ENCODE results near the gene TAGLN.

DNA sequence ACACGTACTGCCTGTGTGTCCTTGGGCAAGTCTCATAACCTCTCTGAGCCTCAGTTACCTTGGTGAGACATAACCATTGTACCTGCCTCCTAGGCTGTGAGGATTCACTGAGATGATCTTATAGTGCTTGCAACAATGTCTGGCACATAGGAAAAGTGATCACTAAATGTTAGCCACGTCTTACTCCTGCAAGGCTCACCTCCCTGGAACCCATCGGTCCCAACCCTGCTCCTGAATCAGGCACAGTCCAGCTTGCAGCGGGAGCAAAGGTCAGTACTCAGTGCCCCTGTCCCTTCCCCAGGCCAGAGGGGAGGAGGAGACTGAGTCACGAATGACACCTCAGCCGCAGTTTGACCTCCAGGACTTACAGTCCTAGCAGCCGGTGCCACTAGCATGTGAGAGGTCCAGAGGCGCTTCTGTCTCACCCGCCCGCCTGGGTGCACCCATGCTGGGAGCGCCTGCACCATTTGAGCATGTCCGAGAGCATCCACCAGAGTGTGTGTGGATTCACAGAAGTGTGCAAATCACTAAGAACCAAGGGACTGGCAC lies 3.0 kb upstream of the APOA4 start:
- PRO-cap, result no peak
- CAGE, long polyA plus RNA, result no peak

DNA sequence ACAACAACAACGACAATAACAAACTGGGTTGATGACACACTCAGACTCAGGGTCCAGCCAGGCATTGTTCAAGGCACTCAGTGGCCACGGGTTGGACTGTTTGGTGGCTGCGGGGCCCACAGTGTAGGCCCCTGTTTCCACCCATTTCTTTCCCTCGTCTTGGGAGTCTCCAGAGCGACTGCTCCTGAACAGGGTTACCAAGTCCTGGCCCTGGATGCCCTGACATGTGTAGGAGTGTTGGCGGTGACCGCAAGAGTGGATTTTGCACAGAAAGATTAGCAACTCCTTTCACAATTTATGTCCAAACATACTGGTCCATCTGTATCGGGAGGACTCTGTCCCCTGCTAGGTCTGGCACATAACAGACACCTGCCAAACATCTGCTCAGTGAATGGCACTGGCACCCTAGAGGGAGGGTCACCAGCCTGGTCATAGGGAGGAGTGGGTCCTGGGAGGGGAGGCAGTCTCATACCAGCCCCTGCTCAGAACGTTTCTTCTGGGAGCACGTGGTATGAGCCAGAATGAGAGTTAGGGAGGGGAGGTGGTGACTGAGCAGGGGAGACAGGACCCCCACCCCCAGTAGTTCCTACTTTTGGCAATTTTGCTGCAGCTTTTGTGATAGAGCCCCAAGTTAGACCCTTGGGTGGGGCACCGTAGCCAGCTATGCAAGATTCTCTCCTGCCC lies 3.4 kb upstream of the APOA1 start:
- PRO-cap, result no peak
- CAGE, long polyA plus RNA, result no peak

GRCh38 chr11:116857642-116858678 lies 20.5 kb upstream of the APOA1 start:
- PRO-cap, result no peak
- CAGE, long polyA plus RNA, result no peak

GRCh38 chr11:116867137-116868228 lies 30.1 kb upstream of the APOA1 start:
- PRO-cap, result no peak
- CAGE, long polyA plus RNA, result no peak

DNA sequence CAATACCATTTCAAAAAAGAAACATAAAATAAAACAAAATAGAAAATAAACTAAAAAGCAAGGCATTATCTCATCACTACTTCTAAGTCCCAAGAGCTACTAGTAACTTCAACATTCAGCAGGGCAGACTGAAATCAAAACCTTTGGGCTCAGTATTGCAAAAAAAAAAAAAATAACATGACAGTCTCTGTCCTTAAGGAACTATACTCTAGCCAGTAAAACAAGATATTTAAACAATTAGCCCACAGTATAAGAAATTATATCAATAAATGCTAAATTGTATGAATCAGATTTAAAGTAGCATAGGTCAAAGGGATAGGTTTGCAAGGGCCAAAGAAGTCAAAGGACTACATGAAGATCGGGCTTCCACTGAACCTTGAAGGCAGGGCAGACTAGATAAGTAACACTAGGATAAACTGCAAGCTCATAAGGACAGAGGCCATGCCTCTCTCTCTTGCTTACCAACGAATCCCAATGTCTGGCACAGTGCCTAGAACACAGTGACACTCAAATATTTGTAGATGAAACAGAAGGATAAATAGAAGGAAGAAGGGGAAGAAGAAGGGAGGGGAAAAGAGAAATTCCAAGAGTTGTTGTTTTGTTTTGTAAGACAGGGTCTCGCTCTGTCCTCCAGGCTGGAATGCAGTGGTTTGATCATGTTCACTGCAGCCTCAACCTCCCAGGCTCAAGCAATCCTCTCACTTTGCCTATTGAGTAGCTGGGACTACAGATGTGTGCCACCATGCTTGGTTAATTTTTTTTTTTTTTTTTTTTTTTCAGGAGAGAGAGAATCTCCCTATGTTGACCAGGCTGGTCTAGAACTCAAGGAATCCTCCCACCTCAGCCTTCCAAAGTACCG lies 27.0 kb downstream of the SIK3 start:
- PRO-cap, result no peak
- CAGE, long polyA plus RNA, result start-site peak on the minus strand centred at position 215 of the sequence, 301 bp wide, 9 and 9 reads in 2 replicates

DNA sequence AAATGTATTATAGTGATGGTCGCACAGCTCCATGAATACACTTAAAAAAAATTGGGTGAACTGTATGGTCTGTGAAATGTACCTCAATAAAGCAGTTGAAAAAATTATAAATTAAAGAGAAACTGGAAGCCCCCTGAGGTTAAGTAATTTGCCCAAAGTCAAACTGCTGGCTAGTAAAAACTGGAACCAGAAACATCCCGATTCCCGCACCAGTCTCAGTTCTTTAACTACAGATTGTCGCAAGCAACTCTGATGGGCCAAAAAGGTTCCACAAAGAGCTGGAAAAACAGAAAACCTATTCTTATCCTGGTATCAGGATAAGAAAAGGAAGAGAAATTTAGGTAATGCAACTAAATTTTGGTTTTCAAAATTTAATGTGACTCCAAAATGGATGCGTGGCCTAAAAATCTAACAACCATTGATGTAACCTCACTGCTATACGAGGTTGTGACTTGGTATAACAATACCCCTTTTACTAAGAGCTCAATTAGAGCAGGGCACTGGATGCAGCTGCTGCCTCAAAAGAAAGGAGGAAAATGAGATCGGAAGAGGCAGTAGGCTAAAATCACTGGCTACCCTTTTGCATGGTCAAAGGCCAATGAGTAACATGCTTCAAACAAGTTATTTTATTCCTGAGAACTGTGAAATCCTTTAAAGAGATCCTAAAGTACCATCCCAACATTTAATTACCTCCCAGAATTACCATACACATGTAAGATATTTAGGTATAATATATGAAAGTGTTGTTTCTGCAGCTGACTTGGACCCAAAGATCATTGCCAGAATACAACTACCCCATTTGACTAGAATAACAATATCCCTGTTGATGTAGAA lies 15.3 kb downstream of the SIK3 start:
- PRO-cap, result no peak
- CAGE, long polyA plus RNA, result no peak

DNA sequence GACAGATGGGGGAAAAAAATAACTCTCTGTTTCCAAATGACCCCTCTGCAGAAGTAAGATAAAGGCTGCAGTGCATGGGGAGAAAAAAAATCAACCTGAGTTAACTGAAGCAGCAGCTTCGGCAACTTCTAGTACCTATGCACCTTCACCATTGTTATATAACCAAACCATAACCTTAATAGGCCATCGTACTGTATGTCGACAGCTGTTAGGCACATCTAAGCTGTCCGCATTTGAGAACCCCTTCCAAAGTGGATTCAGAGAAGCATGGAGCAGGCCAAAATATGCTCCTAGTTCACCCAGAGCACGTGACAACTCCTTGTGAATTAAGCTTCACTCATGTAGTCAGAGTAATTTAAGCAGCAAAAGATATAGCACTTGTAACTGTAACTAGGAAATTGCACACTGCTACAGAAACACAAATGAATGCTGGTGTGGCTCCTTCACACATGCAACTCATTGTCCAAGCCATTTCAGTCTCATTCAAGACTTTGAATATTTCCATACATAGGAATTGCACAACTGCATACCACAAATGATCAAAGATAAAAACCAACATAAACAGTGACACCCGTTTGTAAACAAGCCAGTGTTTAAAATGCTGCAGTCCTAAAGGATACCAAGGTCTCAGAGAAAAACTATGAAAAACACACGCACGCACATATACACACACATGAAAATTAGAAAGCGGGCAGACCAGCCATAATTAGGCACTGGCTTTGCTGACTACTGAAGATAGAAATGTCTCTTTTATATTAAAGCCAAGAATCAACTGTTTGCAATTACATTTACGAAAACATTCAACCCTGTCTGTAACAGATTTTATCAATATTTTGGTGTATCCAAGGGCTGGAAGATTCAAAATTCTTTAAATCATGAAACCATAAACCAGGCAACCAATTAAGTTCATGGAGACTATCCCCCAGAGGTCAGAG lies 2.5 kb downstream of the SIK3 start:
- PRO-cap, result no peak
- CAGE, long polyA plus RNA, result no peak

- PRO-cap, result bidirectional peak, plus-strand start at chr11:117096743, minus-strand start at chr11:117096612
- CAGE, long polyA plus RNA, result no peak
Measured at GRCh38 chr11:117096346-117097064, 1.7 kb downstream of the SIK3 start.

DNA sequence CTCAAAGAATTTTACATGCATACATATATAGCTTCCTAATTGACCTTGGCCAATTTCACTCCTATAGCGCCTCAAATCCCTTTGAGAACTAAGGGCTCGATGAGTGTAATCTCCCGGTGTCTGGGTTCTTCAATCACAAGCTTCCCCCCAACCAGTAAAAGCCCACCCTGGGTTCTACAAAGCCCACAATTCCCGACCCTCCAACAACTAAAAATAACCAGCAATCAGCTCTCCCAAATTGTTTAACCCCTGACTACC lies 1.2 kb downstream of the SIK3 start:
- PRO-cap, result no peak
- CAGE, long polyA plus RNA, result no peak

GRCh38 chr11:117186387-117186798 lies 7.8 kb downstream of the SIDT2 start:
- PRO-cap, result no peak
- CAGE, long polyA plus RNA, result no peak

GRCh38 chr11:117198749-117199854 lies at the start of gene TAGLN:
Gene TAGLN, plus strand, starts transcription at chr11:117199370.
- PRO-cap, result no peak
- CAGE, long polyA plus RNA, result no peak

DNA sequence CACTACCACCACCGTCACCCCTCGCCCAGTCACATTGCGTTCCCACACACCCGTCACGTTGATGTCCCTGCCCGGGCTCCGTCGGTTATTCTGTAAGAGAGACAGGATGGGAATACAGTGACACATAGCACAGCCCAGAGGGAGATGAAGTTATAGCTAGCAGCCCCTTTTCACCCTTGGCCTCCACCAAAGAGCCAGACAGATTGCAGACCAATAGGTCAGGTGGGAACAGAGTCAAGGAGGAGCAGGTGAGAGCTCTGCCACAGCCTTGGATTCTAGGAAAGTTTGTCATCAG lies 3.7 kb downstream of the PCSK7 start:
- PRO-cap, result no peak
- CAGE, long polyA plus RNA, result no peak

DNA sequence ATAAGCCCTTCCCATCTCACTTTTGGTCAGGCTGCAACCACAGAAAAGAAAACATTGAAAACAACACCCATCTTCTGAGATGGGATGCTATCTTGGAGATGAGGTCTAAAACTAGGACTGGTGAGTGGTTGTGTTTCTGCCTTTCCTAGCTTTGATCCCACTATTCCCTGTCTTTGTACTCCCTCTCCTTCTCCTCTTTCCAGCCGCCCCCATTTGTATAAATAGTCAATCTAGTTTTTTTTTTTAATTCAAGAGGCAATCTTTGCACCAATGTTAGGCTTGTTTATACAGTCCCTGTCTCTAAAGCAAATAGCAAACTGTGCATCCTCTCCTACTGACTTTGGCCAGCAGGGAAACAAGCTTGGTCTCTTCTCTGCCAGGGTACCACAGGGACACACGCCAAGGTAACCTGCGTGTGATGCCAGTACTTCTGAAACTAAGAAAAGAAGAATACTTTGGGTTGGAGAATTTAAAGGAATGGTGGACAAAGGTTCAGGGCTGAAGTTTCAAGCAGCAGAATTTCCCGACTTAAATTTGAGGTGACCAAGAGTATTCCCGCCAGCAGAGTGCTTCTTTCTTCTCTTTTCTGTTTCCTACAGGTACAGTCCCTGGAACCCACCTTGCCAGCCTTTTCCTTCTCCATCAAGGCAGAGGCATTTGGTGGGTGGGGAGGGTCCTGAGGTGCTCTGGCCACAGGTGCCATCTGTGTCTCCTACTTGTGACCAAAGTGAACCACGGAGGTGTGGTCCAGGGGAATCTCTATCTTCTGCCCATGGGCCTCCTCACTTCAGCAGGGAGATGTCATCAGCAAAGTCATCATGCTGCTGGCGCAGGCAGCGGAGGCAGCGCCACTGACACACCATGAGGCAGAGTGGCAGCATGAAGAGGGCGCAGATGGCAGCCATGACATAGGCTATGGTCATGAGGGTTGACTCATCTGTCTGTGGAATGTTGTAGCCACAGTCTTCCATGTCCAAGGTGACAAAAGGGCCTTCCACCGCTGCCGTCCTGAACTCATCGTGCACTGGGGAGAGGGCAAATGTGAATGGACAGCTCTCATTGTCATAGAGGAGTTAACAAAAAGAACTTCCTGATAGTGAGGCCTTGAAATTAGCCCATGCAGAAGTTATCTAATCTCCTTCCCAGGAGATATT lies 26.9 kb downstream of the BACE1 start:
- PRO-cap, result no peak
- CAGE, long polyA plus RNA, result no peak

DNA sequence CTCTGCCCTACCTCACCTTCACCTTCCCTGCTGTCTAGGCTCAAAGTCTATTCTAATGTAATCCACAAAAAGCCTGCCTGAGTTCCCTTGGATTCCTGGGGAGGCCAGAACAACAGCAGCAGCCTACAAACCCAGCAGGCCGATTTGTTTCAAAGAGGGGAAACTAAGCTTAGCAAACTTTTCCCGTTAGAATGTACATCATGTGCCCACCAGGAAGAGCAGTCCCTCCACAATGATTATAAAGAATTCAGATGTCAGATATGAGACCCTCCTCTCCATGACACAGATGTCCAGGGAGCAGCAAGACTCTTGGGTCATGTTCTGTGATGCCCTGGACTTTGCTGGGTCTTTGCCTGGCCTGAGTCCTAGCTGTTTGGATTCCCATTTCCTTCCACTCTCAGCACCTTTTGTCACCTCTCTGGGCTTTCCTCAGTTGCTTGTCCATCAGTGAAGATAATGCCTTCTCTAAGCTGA lies 117.4 kb downstream of the DSCAML1 start:
- PRO-cap, result no peak
- CAGE, long polyA plus RNA, result no peak

- PRO-cap, result no peak
- CAGE, long polyA plus RNA, result no peak
Measured at GRCh38 chr11:117717629-117718543, 79.1 kb downstream of the DSCAML1 start.

DNA sequence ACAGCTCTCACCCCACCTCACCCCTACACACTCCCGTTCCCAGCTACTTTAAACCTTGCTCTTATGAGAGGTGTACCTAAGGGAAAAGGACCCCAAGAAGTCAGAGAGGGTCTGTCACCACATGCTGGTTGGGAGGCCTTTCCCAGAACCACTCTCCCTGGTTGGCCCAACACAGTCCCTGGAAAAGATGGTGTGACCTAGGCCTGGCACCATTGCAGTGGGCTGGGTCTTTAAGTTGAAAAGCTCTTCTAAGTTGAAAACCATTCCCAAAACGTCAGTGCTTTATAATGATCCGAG lies 18.1 kb downstream of the DSCAML1 start:
- PRO-cap, result no peak
- CAGE, long polyA plus RNA, result no peak

DNA sequence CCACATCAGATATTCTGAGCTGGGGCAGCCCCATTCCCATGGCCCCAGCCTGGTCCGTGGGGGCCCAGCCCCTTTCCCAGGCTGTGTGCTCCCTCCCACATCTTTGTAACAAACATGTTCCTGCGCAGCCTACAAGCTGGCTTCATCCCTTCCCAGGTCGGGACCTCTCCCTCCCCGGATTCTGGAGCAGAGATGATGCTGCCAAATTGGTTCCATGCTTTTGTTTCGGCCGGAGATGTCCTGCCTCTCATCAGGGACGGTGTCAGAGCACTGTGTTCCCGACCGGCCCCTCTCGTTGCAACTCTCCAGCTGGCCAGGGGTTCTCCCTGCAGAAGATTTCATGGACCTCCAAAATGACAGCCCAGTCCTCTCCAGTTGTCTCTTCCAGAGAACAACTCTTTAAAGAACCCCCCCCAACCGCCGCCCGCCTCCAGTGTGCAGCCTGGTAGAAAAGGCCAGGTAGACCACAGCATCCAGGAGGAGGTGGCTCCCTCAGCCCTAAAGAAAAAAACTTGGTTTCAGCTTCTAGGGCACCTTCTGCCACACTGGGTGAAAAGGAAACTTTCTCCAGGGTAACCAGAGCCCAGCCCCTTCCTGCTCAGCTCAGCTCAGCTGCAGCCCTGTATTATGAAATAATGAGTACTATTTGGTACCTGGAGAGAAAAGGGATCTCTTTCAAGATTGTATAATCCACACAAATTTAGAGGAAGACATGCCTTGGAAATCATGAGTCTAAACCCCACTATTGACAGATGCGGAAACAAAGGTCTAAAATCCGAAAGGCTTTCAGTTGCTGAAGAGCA lies 3.6 kb downstream of the FXYD6 start:
- PRO-cap, result no peak
- CAGE, long polyA plus RNA, result no peak

GRCh38 chr11:117879844-117880421 lies 3.5 kb upstream of the FXYD6 start:
- PRO-cap, result no peak
- CAGE, long polyA plus RNA, result no peak

- PRO-cap, result no peak
- CAGE, long polyA plus RNA, result no peak
Measured at GRCh38 chr11:117930617-117931202, 1.5 kb upstream of the TMPRSS13 start.

GRCh38 chr11:117993658-117994217 lies 7.5 kb downstream of the IL10RA start:
- PRO-cap, result no peak
- CAGE, long polyA plus RNA, result no peak

Data from B cell (primary cell).